ENCODE measurements around the genes TLR9 and NEK4.

DNA sequence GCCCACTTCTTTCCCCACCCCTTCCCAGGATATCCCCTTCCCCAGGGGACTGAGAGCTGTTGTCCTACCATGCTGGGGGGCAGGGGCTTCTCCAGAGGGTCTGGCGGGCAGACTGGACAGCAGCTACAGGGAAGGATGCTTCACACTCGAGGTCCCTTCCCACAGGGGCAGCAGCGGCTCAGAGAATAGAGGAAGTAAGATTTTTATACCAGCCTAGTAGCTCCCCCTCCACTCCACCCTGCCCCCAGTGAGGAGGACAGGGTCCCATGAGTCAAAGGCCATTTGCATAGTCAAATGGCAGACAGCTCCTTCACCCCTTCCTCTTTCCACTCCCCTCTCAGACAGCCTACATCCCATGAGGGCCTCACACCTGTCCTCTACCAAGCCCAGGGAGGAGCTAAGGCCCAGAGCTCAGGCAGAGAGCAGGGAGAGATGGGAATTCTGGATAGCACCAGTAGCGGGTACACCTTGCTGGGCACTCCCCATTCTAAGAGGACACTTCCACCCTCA lies at the start of gene TLR9:
Gene TLR9, minus strand, starts transcription at position 187 of the 510 bp plus-strand sequence.
- RRBS, 2 experiments, result no CpG with 5 or more reads among the region's 4 CpGs

DNA sequence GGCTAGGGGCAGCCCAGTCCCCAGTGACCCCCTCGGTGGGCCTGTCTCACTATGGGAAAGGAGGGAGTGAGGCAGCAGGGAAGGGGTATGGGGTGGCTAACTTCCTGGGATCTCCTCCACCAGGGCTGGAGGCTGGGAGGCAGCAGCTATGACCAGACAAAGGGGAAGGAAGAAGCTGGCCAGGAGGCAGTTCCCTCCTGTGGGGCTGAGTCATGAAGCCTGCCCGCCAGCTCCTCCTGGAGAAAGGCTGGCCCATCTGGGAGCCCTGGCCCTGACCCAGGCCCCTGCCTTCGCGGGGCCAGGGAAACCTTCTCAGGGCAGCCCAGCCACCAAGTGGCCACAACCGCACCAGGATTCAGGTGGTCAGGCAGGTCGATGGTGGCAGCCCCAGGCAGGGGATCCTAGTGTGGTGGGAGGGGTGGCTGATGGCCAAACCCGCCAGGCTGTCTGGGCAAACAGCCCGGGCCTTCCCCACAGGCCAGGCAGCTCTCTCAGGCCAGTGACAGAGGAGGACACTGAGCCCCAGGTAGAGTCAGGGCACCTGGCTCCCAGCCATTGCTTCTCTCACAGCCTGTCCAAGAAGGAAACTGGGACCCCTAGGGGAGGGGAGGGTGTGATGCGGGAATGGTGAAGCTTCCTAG lies 1.4 kb downstream of the TWF2 start:
- RRBS, 2 experiments, result no CpG with 5 or more reads among the region's 9 CpGs

DNA sequence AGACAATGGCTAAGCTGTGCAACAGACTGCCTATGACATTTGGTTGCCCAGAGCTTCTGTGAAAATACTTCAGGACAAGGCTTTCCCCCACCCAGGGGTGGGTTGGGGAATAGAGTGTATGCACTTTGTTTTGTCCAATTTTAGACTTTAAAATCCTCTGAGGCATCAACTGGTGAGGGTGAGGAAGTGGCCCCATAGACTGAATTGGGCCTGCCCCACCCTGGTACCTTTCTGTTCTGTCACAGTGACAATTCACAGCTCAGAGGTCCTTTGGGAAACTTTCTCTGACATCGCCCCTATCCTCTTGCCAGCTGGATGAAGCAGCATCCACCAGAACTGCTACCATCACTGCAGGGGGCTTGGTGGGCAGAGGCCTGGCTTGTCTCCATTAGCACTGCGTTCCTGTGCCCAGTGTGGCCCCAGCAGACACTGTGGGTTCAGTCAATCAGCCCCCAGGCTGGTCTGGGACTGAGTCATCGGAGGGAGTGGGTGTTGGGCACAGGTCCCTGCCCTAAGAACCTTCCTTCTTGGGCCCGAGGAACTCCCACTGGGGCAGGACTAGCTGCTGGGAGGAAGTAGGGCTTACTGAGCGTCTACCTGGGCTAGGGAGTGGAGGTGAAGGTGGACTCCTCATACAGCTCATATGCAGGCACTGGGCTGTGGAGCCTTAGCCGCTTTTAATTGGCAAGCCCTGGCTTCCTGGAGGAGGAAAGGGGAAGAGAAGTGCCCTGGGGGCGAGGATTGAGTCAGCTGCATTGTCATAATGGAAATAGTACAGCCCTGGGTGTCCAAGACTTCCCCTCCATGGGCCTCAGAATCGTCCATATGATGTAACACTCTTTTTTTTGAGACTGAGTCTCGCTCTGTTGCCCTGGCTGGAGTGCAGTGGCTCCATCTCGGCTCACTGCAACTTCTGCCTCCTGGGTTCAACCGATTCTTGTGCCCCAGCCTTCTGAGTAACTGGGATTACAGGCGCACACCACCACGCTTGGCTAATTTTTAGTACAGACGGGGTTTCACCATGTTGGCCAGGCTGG lies 1.5 kb upstream of the PPM1M start:
- RRBS, 2 experiments, result no CpG with 5 or more reads among the region's 14 CpGs

GRCh38 chr3:52255728-52256530 lies 10.4 kb downstream of the PPM1M start:
- RRBS, 2 experiments, result no CpG with 5 or more reads among the region's 4 CpGs

DNA sequence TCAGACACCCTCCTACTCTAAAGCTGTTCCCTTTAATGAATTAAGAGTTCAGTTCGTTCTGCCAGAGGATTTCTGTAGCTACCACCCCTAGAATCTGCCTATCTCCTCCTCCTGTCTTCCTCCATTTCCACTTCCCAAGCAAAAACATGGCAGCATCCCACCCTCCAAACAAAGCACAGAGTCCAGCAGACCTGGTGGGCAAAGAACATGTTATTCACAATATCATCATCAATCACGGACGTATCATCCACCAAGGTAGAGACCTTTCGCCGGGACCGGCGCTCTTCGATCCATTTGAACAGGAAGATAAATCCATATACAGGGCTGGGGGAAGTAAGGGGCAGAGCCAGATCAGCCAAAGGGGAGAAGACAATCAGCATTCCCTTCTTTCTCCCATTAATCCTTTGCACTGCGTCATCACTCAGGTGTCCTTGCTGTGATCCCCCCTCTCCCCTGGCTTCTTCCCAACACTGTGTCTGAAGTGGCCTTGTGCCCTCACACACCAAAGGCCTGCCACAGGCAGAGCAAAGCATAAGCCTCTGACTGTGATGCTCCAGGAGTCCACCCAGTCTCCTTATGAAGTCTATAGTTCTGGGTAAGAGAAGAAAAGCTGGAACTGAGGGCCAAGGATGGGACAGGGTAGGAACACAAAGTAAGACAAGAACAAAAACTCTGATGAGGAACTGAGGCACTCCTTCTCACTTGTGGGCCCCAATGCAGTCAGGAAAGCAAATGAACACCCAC lies 1.4 kb downstream of the BAP1 start:
- RRBS, 2 experiments, result no CpG with 5 or more reads among the region's 9 CpGs

- RRBS, 2 experiments, result no CpG with 5 or more reads among the region's 10 CpGs
These were observed 11.4 kb upstream of the STAB1 start for GRCh38 chr3:52483745-52484198.

- RRBS, 2 experiments, result 91 to 95% methylated on average over 2 of the region's 11 CpGs
These were observed 621 bp downstream of the STAB1 start for GRCh38 chr3:52495742-52496175.

DNA sequence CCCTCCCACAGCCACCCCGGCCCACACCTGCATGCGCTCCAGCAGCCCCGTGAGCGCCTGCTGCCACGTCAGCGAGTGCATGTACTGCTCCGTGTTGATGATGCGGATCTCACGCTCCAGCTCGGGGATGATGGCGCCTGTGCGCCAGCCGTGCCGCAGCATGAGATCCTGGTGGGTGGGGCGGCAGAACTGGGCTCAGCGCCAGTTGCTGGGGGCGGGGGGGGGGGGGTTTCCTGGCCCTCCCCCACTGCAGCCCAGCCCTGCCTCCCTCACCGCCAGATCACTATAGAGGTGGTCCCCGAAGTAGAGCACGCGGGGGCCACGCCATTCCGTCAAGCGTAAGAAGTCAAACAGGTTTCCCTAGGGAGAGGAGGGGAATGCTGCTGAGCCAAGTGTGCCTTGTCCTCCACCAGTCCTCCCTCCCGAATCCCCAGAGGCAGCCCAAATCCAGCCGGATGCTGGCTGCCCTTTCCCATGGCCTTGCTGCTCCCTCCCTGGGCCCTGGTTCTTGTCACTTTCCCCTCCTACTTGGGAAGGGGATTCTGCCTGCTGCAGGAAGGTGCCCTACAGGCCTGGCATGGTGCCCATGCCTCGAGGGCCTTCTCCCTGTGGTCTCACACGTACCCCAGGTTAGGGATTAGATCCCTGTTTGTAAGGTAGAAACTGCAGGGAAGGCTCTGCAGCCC lies 8.6 kb downstream of the NT5DC2 start:
- RRBS, 2 experiments, result no CpG with 5 or more reads among the region's 28 CpGs

GRCh38 chr3:52770456-52771757 lies at the start of gene NEK4:
TSS of gene NEK4 (minus strand) at chr3:52770940.
- RRBS, 2 experiments, result under 1% methylated on average over 26 of the region's 73 CpGs

DNA sequence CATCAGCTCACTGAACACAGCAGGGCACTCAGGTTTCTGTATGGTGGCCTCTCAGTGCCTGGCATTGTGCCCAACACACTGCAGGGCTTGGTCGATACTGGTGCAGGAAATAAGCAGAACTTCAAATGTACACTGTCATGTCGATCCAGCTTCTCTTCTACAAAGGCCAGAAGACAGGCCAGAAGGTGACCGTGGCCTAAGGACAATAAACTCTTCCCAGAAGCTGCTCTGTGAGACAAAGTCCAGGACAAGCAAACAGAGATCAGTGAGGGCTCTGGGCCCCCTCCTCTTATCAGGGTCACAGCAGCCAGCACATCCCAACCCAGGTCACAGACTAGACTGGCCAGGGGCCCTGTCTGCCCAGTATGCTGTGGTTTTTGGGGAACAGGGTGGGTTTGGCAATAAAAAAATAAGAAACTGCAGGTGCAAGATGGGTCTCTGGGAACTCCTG lies 2.0 kb upstream of the ITIH1 start:
- RRBS, 2 experiments, result no CpG with 5 or more reads among the region's 3 CpGs

GRCh38 chr3:52779373-52780220 lies 2.2 kb downstream of the ITIH1 start:
- RRBS, 2 experiments, result no CpG with 5 or more reads among the region's 13 CpGs

DNA sequence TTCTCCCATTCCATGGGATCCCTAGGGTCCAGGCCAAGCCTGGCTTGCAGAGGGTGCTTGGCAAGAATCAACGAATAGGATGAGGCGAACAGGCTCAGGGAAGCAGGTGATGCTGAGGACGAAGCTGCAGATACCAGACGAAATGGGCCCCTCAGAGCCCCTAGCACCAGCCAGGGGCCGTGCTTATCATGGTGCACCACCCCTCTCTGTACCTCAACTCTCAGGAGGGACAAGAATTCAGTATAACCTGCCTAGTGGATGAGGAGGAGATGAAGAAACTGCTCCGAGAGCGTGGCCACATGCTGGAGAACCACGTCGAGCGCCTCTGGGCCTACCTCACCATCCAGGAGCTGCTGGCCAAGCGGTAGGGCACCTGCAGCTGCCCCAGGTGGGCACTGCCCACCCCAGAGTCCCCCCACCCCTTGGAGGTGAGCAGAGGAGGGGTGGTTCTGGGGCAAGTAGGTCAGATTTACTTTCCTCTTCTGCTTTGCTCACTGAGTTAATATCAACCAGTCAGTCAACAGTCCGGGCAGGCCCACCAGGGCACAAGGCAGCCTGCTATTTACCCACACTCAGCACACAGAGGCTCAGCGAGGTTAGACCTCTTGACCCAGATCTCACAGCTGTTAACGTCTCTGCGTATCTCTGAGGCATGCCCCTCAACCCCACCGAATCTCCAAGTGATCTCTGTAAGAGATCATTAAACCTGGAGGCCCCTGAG lies 8.4 kb upstream of the ITIH3 start:
- RRBS, 2 experiments, result no CpG with 5 or more reads among the region's 16 CpGs

GRCh38 chr3:52820238-52821258 lies 9.9 kb downstream of the ITIH4 start:
- RRBS, 2 experiments, result no CpG with 5 or more reads among the region's 23 CpGs

DNA sequence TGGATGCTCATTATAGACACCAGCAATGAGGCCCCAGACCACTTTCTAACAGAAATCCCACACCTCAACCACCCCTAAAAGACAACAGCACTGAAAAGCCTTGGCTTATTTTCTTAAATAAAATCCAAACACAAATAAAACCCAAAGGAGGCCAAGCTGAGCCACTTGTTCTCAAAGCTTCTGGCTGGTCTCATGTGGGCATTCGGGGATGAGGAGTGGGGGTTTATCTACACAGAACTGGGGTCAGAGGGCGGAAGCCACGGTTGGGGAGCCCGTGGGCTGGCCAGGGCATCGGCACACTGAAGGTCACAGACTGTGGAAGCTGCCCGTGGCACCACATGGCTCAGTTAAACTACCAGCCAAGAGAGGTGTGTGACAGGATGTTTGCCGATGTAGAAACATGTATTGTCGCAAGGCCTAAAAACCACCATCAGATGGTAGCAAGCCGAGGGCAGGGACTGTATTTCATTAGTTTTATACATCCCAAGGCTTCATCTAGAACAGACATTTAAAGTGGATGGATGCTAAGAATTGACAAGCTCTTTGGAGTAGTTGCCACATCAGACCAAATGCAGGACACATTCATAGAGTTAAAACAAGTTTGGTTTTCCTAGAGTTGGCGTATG lies 9.4 kb upstream of the MUSTN1 start:
- RRBS, 2 experiments, result no CpG with 5 or more reads among the region's 10 CpGs

GRCh38 chr3:52848511-52849268 lies 13.9 kb upstream of the MUSTN1 start:
- RRBS, 2 experiments, result no CpG with 5 or more reads among the region's 9 CpGs

- RRBS, 2 experiments, result 86 to 91% methylated on average over 3 of the region's 39 CpGs
These were observed 27.1 kb upstream of the SFMBT1 start for GRCh38 chr3:53072574-53073779.

DNA sequence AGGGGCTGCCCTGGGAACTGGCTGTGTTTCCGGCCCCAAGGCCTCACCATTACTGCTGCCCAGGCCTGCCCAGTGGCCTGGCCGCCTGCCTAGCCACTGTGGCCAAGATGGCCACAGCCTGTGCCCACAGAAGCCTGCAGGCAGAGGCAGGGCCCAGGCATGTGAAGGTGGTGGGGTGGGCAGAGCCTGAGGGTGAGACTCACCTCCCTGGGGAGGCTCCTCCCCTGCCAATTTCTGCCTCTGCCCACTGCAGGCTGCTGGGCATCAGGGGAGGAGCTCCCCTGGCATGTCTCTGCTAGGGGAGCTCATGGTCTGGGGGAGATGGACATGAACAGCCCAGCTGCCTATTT lies 6.0 kb upstream of the PRKCD start:
- RRBS, 2 experiments, result no CpG with 5 or more reads among the region's 2 CpGs

- RRBS, 2 experiments, result 2% methylated on average over 10 of the region's 28 CpGs
These were observed 508 bp upstream of the PRKCD start for GRCh38 chr3:53160445-53160956.

- RRBS, 2 experiments, result no CpG with 5 or more reads among the region's 9 CpGs
These were observed 5.9 kb downstream of the PRKCD start for GRCh38 chr3:53166802-53167350.

DNA sequence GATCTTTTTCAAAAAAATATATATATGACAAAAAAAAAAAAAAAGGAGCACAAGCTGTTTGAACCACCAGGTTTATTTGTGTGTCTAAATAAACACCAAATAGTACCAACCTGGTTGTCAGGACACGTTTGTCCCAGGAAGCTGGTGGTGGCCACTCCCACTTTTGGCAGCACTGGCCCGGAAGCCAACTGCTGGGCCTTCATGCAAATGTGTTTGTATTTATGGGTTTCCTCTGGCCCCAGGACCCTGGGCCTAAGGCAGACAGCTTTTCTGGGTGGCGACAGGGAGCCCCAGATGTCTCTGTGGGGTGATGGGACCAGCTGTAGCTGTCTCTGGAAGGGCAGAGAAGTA lies 31.6 kb downstream of the PRKCD start:
- RRBS, 2 experiments, result no CpG with 5 or more reads among the region's 3 CpGs

All from NT2/D1 (cell line).